Neural progenitor cell (in vitro differentiated cells): ENCODE results near the genes PIP5K1A and SNX27.

DNA sequence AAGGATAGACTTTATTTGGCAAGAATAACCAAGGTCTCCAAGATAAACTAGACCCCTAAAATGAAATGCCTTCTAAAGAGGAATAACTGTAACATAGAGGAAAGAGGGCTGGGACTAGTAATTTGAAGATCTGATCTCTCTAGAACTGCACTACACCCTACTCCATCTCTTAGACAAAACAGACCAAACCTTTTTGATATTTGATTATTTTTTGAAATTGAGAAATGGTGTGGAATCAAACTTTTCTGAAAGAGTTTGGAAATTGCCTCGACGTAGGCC is 900 bp downstream of the ARNT start:
- RAMPAGE, long total RNA = no peak

- RAMPAGE, long total RNA = no peak
Observed at GRCh38 chr1:150963602-150964789, 10.6 kb downstream of the CERS2 start.

DNA sequence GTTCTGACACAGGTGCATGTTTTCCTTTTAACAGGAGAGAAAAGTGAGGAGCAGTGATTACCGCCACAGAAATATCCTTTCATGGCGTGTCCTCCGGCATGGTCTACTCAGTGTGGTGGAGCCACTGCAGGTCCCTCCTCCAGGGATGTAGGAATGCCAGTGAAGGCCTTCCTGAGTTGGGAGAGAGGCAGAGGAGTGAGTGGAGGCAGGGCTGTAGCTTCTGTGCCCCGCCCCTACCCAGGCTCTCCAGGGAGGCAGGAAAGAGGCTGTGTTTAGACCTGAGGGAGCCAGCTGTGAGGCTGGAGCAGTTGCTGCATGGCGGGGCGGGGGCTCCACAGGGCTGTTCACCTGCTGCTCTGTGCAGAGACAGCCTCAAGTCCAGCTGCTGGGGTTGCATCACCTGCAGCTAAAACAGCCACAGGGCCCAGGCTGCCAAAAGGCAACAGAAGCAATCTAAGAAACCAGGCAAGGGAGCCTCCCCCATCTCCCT is 904 bp upstream of the ANXA9 start:
- RAMPAGE, long total RNA = no peak

GRCh38 chr1:151012915-151013516 is 4.8 kb downstream of the PRUNE1 start:
- RAMPAGE, long total RNA = no peak

DNA sequence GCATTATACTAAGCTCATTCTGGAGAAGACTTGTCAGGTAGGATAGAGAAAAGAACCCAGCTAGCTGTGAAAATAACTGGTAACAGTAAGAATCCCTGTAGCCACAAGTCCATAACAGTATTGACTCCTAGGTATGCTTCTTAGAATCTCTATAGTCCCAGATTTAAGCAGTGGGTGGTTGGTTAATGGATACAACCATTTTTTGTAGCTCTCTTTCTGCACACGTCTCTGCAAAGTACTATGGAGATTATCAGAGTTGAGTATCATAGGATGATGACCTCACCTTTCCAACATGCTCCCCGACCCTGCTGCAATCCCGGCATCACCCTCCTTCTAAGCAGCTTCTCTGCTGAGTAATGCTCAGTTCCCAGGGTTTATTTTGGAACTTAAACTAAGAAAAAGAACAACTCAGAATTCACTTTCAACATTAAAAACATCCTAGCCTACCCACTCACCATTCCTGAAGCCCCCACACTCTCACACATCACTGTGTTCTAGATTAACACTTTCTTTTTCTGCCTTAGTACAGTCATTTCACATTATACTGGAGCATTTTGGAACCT is 2.6 kb downstream of the MLLT11 start:
- RAMPAGE, long total RNA = no peak

DNA sequence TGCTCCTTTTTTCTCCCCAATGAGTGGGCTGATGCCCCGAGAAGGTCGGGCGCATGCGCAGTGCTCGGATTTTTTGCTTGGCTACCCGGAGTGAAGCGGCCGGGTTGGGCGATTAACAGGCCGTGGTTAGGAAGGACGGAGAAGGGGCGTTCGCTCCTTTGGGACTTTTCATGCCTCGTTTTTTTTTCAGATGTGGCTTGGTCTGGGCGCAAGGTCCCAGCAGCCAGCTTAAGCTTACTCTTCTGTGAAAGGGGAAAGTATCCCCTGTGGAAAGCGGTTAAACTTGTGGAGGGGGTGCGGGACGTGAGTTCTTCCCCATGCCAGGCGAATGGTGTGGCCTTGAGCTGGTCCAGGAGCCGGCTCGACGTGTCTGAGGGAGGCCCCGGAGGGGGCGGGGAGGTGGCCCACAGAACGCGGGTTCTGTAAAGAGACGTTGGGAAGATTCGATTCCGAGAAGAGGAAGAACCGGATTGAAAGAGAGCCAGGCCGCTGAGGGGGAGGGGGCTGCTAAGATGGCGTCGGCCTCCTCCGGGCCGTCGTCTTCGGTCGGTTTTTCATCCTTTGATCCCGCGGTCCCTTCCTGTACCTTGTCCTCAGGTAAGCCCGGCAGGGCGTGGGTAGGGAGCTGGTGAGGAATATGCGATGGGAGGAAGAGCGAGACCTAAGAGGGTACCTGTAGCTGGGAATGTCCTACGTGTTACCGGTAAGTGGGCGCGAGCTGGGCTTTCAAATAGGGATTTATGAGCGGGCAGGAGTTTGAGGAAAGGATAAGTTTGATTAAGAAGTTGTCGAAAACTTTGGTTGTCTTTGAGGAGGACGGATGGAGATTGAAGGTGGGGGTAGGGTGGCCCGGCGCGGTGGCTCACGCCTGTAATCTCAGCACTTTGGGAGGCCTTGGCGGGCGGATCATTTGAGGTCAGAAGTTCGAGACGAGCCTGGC is at the start of gene PIP5K1A:
TSS of gene PIP5K1A (plus strand) at position 68 of the 940 bp plus-strand sequence.
- RAMPAGE, long total RNA = start-site peak on the plus strand centred at position 104 of the sequence, 16 bp wide, 74 and 102 reads in 2 replicates

DNA sequence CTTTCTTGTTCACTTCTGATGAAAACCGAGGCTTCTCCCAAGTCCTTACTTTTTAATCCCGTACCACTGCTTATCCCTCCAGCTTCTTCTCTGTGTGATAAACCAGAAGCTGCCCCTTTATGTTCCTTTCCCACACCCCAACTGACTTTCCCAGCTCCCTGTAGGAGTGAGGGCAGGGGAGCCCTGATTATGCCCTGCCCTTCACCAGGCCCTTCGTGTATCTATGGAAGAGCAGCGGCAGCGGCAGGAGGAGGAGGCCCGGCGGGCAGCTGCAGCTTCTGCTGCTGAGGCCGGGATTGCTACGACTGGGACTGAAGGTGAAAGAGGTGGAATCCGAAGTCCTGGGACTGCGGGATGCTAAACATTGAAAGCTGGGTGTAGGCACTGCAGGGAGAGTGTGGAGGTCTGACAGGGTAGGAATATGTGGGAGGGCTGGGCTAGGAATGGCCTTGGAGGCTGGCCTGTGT is 11.3 kb downstream of the PSMD4 start:
- RAMPAGE, long total RNA = no peak

- RAMPAGE, long total RNA = no peak
Observed at GRCh38 chr1:151286966-151287701, 5.0 kb downstream of the ZNF687 start.

- RAMPAGE, long total RNA = no peak
Observed at GRCh38 chr1:151370107-151370601, 2.4 kb downstream of the SELENBP1 start.

DNA sequence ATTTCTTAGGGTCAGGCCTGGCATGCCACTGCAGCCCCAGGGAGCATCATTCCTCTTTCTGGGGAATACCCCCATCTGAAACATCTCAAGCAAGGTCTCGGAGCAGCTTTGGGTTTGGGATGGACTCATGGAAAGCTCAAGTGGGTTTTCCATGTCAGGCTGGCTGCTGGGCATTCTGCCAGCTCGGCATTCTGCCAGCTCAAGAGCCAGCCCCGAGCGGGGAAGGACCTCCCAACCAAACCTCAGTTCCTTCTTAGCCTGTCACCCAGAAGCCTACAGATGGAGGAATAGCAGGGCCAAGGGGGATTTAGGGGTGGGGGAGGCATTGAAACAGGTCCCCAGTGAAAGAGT is 731 bp downstream of the SELENBP1 start:
- RAMPAGE, long total RNA = no peak

GRCh38 chr1:151509847-151510499 is 1.2 kb upstream of the CGN start:
- RAMPAGE, long total RNA = no peak

GRCh38 chr1:151558971-151559548 is 19.0 kb downstream of the TUFT1 start:
- RAMPAGE, long total RNA = no peak

GRCh38 chr1:151593607-151593961 is 18.3 kb upstream of the SNX27 start:
- RAMPAGE, long total RNA = no peak

DNA sequence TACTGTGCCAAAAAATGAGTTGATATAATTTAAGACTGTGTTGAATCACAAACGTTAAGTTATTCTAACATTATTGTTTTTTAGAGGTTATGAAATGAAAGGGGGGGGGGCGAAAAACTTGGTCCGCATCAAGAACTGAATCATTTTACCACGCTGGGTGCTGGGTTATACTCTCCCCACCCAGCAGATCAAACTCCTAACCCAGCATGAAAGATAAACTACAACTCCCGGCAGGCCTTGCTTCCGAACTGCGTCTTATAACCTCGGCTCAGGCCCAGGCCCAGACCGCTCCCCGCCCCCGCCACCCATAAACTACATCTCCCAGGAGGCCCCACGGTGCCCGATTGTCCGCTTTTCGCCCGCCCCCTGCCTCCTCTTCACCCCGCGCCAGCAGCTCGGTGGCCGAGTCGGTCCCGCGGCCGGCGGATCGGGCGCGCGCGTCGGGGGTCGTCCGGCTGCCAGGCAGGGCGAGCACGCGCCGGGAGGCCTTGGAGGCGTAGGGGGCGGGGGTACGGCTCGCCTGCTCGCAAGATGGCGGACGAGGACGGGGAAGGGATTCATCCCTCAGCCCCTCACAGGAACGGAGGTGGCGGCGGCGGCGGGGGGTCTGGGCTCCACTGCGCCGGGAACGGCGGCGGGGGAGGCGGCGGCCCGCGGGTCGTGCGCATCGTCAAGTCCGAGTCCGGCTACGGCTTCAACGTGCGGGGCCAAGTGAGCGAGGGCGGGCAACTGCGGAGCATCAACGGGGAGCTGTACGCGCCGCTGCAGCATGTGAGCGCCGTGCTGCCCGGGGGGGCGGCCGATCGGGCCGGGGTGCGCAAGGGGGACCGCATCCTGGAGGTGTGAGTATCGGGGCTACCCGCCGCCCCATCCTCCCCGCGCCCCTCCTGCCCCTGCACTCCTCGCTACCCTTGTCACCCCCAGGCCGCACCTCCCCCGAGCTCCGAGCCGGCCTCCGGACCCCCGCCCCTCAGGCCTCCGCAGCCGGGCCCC is at the start of gene SNX27:
TSS of gene SNX27 (plus strand) at position 380 of the 993 bp plus-strand sequence.
- RAMPAGE, long total RNA = no peak

GRCh38 chr1:151834308-151834839 is 2.8 kb upstream of the RORC start:
- RAMPAGE, long total RNA = no peak

- RAMPAGE, long total RNA = no peak
Observed at GRCh38 chr1:151846124-151847208, 6.8 kb upstream of the C2CD4D start.

- RAMPAGE, long total RNA = no peak
Observed at GRCh38 chr1:151946195-151946827, 37.0 kb upstream of the THEM4 start.

DNA sequence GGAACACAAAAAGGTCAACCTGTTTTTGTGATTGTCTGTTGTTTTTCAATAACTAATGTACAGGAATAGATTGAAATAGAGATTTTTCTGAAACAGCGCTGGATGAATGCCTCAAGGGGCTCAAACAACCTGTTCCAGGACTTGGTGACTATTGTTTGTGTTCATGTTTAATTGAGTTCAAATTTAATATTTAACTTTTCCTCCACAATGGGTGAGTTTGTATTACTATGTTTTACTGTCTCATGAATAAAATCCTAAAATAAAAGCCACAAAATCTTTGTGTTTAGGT is 40.0 kb downstream of the S100A10 start:
- RAMPAGE, long total RNA = no peak

GRCh38 chr1:151988576-151988989 is 5.1 kb downstream of the S100A10 start:
- RAMPAGE, long total RNA = no peak

DNA sequence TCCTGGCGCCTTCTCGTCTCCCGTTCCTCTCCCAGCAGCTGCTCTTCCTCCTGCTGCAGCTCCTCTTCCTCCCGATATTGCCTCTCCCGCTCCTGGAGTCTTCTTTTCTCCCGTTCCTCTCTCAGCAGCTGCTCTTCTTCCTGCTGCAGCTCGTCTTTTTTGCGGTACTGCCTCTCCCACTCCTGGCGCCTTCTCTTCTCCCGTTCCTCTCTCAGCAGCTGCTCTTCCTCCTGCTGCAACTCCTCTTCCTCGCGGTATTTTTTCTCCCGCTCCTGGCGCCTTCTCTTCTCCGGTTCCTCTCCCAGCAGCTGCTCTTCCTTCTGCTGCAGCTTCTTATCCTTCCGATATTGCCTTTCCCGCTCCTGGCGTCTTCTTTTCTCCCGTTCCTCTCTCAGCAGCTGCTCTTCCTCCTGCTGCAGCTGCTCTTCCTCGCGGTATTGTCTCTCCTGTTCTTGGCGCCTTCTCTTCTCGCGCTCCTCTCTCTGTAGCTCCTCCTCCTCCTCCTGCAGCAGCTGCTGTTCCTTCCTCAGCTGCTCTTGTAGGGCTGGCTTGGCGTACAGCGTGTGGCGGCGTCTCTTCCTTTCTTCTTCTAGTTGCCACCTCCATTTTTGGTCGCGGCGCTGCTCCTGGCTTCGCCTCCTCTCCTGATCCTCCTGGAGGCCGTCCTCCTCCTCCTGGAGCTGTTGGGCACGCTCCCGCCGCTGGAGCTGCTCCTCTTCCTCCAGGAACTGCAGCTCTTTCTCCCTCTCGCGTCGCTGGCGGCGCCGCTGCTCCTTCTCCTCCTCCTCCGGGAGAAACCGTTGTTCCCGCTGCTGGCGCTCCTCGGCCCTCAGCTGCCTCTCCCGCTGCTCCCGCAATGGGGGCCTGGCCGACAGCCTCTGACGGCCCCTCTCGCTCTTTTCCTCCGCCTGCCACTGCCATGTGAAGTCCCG is 5.0 kb downstream of the TCHH start:
- RAMPAGE, long total RNA = no peak